Spleen (tissue), 7 donors: Measurements from ENCODE around the genes VSNL1, GEN1 and WDR35.

GRCh38 chr2:16649783-16650340 is 15.8 kb downstream of the CYRIA start:
- PRO-cap, 4 experiments, result no peak in any of the 4 experiments
- RAMPAGE, long total RNA, 4 experiments, result no peak in any of the 4 experiments

GRCh38 chr2:16664004-16665156 is 1.3 kb downstream of the CYRIA start:
- PRO-cap, 4 experiments, result peak in 4 of 4 experiments; most common plus-strand start chr2:16664152 (in 3); most common minus-strand start chr2:16664306 (in 1)
- RAMPAGE, long total RNA, 4 experiments, result no peak in any of the 4 experiments

DNA sequence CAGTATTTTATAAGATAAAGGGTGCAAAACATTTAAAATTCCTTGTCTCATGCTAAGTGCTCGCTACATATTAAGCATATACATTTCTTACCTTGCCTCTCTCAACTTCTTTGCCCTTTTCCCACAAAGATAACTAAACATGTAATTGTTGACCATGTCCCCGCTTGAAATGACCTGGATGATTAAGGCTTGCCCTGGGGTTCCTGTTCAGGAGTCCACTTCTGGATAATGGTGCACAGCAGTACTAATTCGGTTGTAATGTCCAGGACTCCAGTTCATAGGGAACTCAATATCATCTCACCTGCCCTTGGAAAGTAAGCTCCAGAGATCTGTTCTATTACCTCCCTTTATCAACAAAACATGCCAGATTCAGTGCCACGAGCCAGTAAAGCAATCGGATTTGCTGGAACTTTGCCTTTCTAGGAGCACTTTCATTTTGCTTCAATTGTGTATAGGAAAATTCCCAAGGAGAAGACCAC is 162.4 kb upstream of the CYRIA start:
- PRO-cap, 4 experiments, result no peak in any of the 4 experiments
- RAMPAGE, long total RNA, 4 experiments, result no peak in any of the 4 experiments

GRCh38 chr2:17441826-17442121 is 76.5 kb downstream of the RAD51AP2 start:
- PRO-cap, 4 experiments, result no peak in any of the 4 experiments
- RAMPAGE, long total RNA, 4 experiments, result no peak in any of the 4 experiments

GRCh38 chr2:17539450-17540285 is 828 bp upstream of the VSNL1 start:
- PRO-cap, 4 experiments, result no peak in any of the 4 experiments
- RAMPAGE, long total RNA, 4 experiments, result no peak in any of the 4 experiments

- PRO-cap, 4 experiments, result peak in 1 of 4 experiments; most common plus-strand start chr2:17540706 (in 1); most common minus-strand start chr2:17540449 (in 1)
- RAMPAGE, long total RNA, 4 experiments, result no peak in any of the 4 experiments
Observed at GRCh38 chr2:17540286-17540958, at the start of gene VSNL1. TSS of gene VSNL1 (plus strand) at chr2:17540696.

DNA sequence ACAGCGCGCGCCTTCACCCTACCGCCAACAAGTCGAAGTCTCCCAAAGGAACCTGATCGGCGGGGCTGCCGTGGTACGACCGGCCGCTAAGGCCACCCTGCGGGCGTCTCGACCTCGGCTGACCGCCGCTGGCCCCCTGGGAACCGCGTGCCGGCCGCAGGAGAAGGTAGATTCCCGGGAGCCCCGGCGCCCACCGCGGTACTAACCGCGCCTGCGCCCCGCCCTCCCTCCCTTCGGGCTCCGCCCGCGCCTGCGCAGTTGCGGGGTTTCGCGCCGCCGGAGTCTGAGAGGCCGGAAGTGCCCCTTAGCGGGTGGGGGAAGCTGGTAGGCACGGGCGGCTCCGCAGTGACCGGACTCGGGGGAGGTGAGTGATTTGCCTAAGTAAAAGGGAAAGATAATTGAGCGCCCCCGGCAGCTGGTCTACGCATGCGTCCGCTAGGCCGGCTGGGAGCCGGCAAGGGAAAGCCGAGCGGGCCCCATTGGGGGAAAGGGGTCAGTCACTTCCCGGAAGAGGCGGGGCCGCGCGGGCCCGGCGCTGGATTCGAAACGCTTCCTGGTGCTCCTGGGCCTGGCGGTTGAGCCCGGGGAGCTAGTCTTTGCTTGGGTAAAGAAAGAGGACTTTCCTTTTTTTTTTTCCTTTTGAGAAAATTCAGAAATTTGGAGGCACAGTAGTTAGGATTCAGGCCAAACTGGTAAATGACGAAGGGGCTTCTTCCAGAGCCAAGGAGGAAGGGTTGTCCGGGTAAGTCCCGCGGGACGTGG is at the start of gene GEN1:
Gene GEN1, plus strand, starts transcription at position 535 of the 762 bp plus-strand sequence.
- PRO-cap, 4 experiments, result peak in 4 of 4 experiments; most common plus-strand start position 307 of the sequence (in 4); most common minus-strand start position 203 of the sequence (in 3)
- RAMPAGE, long total RNA, 4 experiments, result start-site peak on the plus strand in 1 of 4 experiments, centred at positions 294 to 532 of the sequence, 19 to 36 reads per replicate; start-site peak on the minus strand in 4 of 4 experiments, centred at positions 167 to 191 of the sequence, 193 to 529 reads per replicate

DNA sequence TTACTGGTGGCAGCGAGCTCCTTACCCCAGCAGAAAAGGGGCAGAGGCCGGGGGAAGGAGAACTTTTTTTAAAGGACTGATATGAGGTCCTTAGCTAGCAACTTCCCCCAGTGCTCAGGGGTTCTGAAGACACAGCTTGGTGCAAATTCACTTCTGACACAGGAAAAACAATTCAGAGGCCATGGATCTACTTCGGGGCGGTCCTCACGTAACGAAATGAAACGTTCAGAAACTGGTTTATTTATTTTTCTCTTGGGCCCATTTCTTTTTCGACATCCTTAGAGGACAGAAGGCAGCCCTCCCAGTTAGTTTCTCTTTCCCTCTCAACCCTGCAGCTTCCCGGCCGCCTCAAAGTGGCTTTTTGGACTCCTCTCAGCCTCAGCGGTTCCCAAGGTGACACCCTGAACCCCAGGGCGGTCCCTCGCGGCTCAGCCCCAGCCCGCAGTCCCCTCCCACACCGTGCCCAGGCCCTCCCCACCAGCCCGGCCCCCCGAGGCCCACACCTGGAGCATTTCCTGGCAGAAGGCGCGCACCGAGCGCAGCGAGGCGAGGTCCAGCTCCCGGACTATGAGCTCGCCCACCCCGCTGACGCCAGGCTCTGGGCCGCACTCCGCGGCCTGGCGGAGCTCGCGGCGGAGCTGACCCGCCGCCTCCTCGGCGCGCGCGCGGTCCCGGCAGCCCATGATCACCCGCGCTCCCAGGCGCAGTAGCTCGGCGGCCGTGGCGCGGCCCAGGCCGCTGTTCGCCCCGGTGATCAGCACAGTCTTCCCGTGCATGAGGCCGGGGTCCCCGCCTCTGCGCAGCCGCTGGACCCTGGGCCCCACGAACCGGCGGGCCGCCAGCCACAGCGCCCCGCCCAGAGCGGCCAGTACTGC is 539 bp downstream of the RDH14 start:
- PRO-cap, 4 experiments, result peak in 4 of 4 experiments; most common plus-strand start position 608 of the sequence (in 3); most common minus-strand start position 569 of the sequence (in 3)
- RAMPAGE, long total RNA, 4 experiments, result start-site peak on the minus strand in 1 of 4 experiments, centred at position 695 of the sequence, 5 reads per replicate

DNA sequence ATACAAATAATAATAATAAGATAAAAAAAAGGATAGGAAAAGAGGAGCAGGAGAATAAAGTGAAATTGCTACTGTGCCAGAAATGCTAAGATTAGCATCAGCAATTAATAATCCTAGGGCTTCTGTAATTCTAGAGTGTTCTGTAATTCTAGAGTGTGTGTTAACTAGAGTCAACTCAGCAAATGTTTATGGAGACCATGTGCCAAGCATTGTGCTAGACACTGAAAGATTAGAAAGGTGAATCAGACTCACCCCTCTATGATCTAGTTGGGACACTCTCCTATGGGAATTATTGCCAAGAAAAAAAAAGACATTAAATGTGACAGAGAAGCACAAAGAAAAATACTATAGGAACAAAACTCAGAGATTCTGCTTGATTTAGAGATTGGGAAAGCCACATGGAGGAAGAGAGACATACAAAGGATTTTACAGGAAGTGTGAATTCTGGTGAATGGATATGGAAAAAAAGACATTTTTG is 61.3 kb upstream of the NT5C1B start:
- PRO-cap, 4 experiments, result no peak in any of the 4 experiments
- RAMPAGE, long total RNA, 4 experiments, result no peak in any of the 4 experiments

- PRO-cap, 4 experiments, result no peak in any of the 4 experiments
- RAMPAGE, long total RNA, 4 experiments, result no peak in any of the 4 experiments
Observed at GRCh38 chr2:18724245-18724935, 135.0 kb upstream of the NT5C1B start.

GRCh38 chr2:19747367-19747618 is 154.5 kb downstream of the TTC32 start:
- PRO-cap, 4 experiments, result no peak in any of the 4 experiments
- RAMPAGE, long total RNA, 4 experiments, result no peak in any of the 4 experiments

- PRO-cap, 4 experiments, result no peak in any of the 4 experiments
- RAMPAGE, long total RNA, 4 experiments, result no peak in any of the 4 experiments
Observed at GRCh38 chr2:19786061-19787188, 115.4 kb downstream of the TTC32 start.

DNA sequence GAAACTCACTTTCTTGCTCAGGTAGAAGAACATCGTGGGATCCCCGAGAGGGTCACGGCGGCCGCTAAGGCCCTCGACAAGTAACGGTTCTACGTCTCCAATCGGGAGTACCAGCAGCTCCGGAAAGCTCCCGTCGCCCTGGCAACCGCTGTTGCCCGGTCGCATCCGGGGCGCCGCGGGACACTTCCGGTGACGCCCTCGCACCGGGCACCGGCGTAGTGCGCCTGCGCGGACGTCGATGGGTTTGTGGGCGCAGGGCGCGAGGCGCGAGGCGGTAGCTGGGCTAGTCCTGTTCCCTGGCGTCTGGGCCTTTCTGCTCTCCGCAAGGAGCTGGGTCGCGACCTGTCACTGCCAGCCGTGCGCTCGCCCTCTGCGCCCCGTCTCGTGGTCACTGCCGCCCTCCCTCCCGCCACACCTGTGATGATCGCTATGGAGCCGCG is at the start of gene WDR35:
Gene WDR35, minus strand, starts transcription at position 123 of the 440 bp plus-strand sequence.
- PRO-cap, 4 experiments, result peak in 4 of 4 experiments; most common plus-strand start position 229 of the sequence (in 4); most common minus-strand start position 157 of the sequence (in 2)
- RAMPAGE, long total RNA, 4 experiments, result start-site peak on the minus strand in 3 of 4 experiments, centred at positions 131 to 143 of the sequence, 96 to 162 reads per replicate

DNA sequence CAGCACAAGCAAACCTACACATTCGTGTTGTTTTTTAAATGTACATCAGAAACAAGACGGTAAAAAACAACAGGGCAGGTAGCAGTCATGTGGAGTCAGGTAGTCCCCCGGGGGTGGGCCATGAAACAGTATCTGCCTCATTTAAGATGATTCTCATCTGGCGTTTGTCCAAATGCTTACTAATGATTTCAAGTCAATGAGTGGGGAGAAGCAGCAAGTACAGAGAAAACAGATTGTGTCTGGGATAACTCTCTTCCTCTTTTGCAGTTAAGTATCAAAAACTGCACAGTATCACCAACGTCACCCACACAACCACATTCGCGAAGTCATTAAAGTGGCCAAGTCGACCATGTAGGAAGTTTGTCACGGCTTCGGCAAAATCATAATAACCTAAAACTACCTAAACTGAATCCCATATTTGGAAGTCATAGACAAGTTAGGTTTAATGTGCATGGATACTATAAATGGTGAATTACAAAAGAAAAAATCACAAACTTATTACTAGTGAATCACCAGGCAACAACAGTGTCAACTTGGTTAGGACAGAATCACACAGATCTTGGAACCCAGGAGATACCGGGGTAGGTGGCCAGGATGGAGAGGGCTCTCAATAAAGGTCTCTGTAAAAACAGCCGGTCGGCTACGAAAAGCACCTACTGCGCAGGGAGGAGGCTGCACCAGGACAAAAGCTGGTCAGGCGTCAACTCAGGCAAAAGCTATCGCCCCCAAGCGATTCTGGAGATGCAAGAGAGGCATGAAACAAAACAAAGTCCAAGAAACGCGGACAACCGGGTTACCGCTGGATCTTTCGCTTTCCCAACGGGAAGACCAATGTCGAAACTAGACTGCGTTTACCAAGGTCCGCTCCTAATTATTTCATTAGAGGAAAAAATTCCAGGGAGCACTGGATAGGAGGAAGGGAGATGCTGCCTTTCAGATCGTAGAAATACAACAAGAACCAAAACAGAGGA is 1.0 kb downstream of the LAPTM4A start:
- PRO-cap, 4 experiments, result peak in 4 of 4 experiments; most common plus-strand start position 329 of the sequence (in 4); most common minus-strand start position 707 of the sequence (in 3)
- RAMPAGE, long total RNA, 4 experiments, result no peak in any of the 4 experiments

GRCh38 chr2:20067703-20068110 is 16.3 kb upstream of the LAPTM4A start:
- PRO-cap, 4 experiments, result no peak in any of the 4 experiments
- RAMPAGE, long total RNA, 4 experiments, result no peak in any of the 4 experiments

DNA sequence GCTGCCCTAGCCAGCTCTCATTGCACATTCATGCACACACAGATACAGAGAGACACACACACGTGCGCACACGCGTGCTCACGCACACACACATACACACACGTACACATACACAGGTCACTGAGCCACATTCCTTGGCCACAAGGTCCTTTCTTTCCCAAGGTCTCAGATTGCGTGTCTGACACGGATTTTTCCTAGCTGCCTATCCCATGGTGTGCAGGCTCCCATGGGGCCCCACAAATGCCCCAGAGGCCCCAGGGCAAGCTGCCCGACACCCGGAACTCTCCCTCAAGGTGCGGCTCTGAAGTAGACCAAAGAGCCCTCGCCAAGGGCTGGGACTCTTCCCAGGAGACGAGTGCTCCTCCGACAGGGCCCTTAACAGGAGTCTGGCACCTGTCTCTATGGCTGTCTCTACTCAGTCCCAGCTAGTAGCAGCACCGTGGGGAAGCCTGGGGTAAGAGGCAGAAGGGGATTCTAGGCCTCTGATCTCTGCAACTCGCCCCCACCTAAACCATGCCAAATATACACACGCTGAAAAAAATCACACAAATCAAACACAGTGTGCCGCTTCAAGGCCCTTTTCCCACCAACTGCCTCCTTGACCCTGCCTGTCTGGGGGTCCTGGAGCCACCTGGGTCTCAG is 46.6 kb downstream of the SDC1 start:
- PRO-cap, 4 experiments, result no peak in any of the 4 experiments
- RAMPAGE, long total RNA, 4 experiments, result no peak in any of the 4 experiments

DNA sequence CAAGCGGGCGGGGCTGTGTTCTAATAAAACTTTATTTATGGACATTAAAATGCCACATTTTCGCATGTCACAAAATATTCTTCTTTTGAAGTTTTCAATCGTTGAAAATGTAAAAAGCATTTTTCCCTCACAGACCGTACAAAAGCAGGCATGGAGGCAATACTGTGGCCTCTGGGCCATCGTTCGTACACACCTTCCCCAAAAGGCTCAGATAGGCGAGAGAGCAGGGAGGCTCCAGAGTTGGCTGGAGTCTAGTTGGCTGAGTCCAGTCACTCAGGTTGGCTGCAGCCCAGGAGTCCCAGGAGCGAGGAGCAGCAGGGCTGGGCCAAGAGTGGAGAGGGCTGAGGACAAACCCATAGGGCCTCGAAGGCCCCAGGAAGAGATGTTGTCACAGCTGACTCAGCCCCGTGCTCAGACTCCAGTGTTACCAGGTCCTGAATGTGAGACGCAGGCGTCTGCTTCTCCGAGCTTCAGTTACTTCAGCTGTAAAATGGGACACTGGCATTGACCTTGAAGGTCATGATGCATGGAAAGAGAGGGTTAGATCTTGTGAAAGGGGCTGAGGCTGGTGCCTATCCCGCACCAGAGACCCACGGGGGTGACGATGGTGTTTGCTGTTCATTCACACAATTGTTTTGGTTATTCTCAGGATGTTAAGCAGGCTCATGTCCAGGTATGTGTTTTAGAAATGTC is 42.4 kb downstream of the SDC1 start:
- PRO-cap, 4 experiments, result no peak in any of the 4 experiments
- RAMPAGE, long total RNA, 4 experiments, result no peak in any of the 4 experiments

DNA sequence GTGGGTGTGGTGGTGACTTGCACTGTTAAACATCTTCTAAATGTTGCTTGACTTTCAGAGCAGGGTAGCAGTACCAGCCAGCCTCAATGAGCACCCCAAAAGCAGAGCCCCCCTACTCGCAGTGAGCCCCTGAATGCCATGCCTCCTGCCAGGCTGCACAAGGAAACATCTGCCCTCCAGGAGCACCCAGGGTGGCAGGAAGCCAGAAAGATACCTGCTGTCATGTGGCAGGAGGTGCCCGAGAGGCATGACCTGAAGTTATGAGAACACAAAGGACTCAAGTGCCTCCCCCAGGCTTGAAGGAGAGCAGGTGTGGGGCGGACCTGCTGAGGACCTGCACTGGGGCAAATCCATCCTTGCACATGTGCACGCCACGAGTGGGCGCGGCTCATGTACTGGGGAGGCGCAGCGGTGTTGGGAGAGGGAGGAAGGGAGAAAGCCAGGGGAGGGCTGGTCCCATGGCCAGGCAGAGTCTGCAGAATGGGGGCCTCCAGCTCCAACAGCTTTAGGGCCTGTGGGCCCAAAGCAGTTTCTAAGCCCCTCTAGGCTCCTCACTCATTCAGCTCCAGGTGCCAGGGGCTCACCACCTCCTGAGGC is 26.9 kb downstream of the SDC1 start:
- PRO-cap, 4 experiments, result no peak in any of the 4 experiments
- RAMPAGE, long total RNA, 4 experiments, result no peak in any of the 4 experiments

DNA sequence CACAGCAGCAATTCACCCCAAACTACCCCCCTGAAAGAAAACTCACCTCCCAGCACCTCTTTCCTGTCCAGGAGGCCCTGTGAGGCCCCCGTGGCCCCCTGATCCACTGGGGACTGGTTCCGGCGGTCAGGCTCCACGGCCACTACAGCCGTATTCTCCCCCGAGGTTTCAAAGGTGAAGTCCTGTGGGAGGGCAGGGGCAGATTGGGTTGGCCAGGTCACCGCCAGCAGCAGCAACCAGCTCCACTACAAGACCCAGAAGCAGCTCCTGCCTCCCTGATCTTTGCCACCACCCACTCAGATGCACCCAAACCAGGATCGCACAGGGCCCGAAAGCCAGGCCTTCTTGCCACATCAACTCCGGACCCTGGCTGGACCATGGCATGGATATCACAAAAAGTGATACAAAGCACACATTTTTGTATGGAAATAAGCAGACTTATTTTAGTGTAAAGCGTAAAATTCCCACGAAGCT is 21.9 kb downstream of the SDC1 start:
- PRO-cap, 4 experiments, result no peak in any of the 4 experiments
- RAMPAGE, long total RNA, 4 experiments, result no peak in any of the 4 experiments

- PRO-cap, 4 experiments, result no peak in any of the 4 experiments
- RAMPAGE, long total RNA, 4 experiments, result no peak in any of the 4 experiments
Observed at GRCh38 chr2:20205762-20206839, 18.8 kb downstream of the SDC1 start.